Foreskin fibroblast (primary cell): Measurements from ENCODE around the genes PTAR1, MAMDC2, SMC5 and TRPM3.

DNA sequence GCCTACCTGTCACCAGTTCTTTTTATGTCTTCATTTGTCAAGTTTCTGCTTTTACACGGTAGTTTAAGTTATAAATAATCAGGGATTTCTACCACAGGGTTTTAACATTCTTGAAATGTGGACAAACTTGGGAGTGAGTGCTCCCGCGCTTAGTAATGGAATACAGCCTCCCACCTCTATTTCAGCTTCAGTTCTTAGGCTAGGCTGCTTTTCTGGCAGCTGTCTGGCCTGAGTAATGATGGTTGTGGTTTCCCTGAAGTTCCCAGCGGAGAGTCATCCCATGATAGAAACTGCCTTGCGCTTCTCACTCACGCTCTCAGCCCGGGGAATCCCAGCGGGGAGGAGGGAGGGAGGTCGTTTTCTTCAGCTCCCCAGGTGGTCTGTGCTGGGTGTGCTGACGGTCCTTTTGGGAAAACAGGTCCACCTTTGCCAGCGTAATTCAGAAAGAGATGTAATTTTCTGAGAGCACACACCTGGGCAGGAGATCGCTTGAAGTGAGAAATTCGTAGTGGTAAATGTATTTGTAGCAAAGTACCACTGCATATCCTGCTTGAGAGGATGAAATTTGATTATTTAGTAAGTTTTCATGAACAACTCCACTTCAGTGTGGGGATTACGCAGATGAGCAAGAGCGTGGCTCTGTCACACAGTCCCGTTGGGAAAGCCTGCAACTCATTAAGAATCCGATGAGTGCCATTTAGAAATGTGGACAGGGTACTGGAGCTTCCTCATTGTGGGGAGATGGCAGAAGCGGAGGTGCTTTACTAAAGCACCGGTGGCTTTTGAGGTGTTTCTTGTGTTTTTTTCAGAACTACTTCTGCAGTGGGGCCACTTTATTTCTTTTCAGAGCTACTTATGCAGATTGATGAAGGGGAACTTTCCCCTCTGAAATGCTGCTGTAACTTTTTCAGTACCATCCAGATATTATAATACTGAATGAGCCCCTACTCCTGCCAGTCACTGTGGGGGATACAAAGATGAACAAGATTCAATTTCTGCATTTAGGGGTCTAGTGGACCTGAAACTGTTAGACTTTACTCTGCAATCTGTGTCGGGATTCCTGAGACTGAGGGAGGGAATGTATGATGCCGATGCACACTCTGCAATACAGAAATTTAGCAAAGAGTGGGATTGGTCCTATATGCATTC lies 1.3 kb downstream of the TJP2 start:
- RRBS, result no CpG with 5 or more reads among the region's 21 CpGs

- RRBS, result no CpG with 5 or more reads among the region's 3 CpGs
These were observed 18.1 kb downstream of the TJP2 start for GRCh38 chr9:69192182-69192587.

DNA sequence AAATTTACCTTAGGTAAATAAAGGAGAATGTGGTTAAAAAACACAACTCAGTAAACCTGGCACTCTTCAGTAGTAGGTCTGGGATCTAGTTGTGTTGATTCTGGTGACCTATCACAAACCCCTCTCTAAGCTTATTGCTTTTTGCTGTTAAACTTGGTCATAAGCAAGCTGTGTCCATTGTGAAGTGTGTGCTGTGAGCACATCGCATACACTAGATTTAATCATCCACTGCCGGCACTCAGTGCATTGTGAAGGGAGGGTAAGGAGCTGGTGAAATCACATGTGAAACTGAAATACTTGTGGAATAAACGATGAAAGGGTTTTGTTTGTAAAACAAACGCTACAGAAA lies 24.4 kb downstream of the TJP2 start:
- RRBS, result no CpG with 5 or more reads among the region's 4 CpGs

DNA sequence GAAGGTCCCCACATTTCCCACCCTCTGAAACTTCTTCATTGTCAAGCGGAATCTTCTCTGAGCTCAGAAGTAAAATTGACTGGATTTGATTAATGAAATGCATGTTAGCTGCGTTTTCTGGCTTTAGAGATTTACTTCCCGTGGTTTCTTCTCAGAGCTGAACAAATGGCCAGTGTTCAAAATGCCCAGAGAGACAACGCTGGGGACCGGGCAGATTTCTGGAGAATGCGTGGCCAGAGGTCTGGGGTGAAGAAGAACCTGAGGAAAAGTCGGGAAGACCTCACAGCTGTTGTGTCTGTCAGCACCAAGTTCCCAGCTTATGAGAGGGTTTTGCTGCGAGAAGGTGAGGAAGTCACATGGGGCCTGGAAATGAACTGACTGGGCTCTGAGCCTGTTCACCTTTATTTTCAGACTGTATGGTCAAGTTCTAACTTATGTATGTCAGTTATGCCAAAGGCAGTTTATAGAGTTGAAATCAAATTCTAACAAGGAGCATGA lies 62.8 kb downstream of the TJP2 start:
- RRBS, result no CpG with 5 or more reads among the region's 8 CpGs

GRCh38 chr9:69759324-69760597 lies at the start of gene PTAR1:
Gene PTAR1 (minus strand): TSS chr9:69760011.
- RRBS, result under 1% methylated on average over 20 of the region's 105 CpGs

- RRBS, result 2% methylated on average over 16 of the region's 48 CpGs
These were observed at the start of gene MAMDC2 for GRCh38 chr9:70043312-70044288. Gene MAMDC2 (plus strand): TSS chr9:70043848.

DNA sequence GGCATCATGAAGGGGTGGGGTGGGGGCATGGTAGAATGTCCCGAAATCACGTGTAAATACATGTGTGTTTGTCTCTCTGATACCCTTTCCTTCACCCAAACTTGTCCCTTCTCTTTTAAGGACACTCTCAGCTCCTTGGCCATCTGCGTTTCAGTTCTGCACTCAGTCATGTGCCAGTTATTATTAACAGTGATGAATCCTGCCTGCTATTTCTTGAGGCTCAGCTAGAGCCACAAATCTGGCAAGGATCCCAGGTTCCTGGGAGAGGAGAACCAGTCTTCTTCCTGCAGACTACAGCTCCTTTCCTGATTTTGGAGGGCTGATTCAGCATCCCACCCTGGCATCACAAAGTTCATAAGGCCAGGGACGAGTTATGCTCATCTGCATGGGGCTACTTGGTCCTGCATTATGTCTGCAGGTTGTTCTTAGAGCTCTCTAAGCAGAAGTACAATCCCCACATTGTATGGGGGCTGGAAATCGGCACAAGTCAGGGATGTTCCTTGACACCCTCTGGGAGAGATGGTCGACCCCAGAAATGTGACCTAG lies 5.6 kb downstream of the MAMDC2 start:
- RRBS, result no CpG with 5 or more reads among the region's 6 CpGs

- RRBS, result no CpG with 5 or more reads among the region's 27 CpGs
These were observed 54.0 kb upstream of the SMC5 start for GRCh38 chr9:70204503-70205373.

DNA sequence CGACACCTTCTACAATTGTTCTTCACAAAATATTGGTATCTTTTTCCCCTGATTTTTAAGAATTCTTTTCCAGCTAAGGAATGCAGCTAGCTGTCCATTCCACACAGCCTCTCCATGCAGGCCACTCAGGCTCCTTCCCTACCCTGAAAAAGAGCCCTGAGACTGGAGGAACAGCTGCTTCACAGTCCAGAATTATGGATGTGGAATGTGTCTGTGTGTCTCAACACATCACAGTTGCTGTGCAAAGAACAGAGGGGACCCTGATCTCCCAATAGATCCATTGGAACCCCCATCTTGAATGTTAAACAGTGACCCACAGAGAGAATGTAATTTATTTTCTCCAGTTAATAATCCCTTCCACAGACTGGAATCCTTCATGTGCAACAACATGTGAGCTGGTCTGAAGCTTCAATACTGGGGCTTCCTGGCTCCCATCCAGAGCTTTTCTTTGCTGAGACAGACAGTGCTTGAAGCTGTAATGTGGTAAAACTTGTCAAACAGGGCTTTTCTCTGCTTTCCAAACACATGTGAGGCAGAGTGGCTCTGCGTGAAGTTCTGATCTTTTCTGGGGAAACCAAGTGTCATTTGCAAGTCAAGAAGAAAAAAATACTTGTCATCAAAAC lies 53.3 kb upstream of the SMC5 start:
- RRBS, result no CpG with 5 or more reads among the region's 2 CpGs

DNA sequence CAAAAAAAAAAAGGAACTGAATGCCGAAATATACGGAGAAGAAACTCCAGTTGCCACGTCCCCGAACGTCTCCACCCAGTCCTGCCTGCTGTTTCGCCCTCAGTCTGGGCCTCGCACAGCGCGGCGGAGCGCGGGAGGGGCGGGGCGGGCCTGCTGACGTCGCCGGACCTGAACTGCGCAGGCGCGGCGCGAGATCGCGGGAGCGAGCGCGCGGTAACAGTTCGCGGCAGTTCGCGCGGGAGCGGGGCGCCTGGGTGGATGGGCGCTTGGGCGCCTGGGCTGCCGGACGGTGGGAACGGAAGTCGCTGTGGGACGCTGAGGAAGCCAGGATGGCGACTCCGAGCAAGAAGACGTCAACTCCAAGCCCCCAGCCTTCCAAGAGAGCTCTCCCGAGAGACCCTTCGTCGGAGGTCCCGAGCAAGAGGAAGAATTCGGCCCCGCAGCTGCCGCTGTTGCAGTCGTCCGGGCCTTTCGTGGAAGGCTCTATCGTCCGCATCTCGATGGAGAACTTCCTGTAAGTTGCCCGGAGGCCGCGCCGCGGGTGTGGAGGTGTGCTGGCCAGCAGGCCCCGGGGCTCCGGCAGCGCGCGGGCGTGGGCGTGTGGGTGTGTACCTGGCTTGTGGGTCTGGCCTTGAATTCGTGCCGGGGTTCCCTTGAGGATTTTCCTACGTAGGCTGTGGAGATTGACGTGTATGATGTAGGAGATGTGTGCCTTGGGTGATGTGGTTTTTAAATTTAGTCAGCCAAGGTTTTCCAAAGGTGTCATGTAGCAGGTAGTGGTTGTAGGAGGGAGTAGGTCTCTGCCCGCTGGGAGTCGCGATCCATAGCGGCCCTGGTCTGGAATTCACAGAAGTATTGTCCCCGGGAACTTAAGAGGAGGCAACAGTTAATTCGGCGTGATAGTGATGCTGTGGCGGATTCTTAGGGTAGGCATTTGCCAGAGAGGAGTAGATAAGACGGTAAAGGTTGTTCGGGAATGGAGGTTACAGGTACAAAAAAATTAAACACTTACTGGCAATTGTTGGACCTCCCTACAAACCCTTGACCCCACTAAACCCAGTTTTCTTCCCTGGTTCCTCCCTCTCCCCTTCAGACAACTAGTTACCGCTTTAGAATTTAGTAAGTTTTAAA lies at the start of gene SMC5:
Gene SMC5 (plus strand): TSS at position 229 of the 1,131 bp plus-strand sequence.
- RRBS, result under 1% methylated on average over 27 of the region's 85 CpGs

DNA sequence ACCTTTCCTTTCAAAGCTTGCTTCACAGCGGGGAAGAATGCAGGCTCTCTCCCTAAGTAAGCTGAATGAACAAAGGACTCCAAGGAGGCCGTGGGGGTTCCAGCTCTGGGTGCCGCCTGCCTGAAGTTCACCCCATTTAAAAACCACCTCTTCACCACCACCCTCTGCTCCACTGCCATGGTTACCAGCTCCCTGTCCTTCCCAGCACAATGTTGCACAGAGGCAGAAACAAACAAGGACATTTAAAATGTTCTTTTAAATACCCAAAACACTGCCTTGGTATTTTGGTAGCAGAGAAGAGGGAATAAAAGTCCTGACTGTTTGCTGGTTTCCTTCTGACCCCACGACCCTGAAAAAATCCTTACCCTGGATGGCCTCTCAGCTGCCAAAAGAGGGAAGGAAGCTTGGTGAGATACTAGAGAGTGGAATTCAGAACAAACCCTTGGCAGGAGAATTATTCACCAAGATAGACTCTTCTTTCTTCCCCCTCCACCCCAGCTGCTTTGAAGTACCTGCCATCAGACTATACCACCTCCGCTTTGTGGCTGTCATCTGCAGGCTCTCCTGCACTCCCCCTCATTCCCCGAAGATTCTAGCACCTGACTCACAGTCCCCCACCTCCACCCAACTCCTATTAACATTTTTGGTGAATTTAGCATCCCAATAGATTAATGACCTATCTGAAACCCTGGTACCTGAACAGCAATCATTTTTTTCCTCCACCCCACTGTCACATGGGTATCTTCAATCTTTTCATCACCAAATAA lies 7.2 kb upstream of the KLF9 start:
- RRBS, result no CpG with 5 or more reads among the region's 6 CpGs

DNA sequence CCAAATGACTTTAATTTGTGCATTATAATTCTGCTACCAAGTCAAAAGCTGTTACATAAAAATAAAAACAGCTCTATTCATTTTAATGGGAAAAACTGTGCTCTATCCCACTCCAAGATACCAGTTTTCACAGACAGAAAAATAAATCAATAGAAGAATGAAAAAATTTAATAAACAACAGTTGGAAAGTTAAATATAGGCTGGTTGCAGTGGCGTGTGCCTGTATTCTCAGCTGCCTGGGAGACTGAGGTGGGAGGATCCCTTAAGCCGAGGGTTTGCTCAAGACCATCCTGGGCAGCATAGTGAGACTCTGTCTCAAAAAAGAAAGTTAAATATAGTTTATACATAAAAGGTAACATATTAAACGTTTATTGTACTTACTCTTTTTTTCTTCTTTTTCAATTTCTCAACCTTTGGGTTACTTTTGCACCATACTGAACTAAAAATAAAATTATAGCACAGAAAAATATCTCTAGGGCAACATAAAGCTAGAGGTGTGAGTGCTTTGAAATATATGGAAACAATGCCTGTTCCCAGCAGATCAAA lies 25.5 kb upstream of the KLF9 start:
- RRBS, result no CpG with 5 or more reads among the region's 3 CpGs

DNA sequence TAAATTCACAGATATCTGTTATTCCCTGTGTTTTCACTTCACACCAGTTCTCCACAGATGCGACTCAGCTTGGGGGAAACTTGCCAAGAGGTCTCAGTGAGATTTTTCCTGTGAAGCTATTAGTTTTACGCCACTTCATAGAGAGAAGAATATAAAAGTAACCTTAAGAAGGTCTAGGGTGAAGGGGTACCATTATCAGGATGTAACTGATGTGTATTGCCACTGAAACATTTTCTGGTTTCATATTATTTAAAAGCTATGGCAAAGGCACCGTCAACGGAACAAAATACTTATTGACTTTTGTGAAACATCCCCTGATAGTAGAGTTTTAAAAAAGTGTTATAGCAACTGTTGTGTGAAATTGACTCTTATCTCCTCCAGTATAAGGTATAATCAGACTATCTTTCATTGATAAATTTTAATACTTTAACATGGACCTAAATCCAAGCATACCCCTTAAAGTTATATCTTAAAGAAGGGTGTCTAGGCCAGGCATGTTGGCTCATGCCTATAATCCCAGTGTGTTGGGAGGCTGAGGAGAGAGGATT lies 42.3 kb upstream of the KLF9 start:
- RRBS, result no CpG with 5 or more reads among the region's 4 CpGs

- RRBS, result no CpG with 5 or more reads among the region's 20 CpGs
These were observed 66.0 kb upstream of the KLF9 start for GRCh38 chr9:70480165-70481053.

DNA sequence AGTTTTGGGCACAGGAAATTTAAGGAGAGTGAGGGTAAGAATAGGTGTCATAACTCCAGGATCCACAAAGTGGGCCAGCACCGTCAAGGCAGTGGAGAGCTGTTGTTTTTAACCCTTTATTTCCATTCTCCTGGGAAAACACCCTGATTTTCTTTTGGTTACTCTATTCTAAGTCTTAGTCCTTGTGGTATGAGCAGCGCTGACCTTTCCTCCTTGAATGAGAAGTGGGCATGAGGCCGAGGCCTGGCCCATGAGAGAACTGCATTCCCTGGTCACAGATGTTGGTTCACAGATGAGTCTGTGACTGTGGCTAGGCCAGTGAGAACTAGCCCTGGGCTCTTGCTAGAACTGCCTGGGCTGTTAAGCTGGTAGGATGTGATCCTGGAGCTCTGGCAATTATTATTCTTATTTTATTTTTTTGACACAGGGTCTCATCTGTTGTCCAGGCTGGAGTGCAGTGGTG lies 71.6 kb upstream of the KLF9 start:
- RRBS, result no CpG with 5 or more reads among the region's 3 CpGs

GRCh38 chr9:71120600-71121870 lies at the start of gene TRPM3:
Gene TRPM3 (minus strand): TSS chr9:71121621.
- RRBS, result no CpG with 5 or more reads among the region's 27 CpGs

GRCh38 chr9:71279040-71279787 lies 157.8 kb upstream of the TRPM3 start:
- RRBS, result no CpG with 5 or more reads among the region's 10 CpGs

GRCh38 chr9:71697260-71697611 lies 71.1 kb downstream of the CEMIP2 start:
- RRBS, result no CpG with 5 or more reads among the region's 4 CpGs

DNA sequence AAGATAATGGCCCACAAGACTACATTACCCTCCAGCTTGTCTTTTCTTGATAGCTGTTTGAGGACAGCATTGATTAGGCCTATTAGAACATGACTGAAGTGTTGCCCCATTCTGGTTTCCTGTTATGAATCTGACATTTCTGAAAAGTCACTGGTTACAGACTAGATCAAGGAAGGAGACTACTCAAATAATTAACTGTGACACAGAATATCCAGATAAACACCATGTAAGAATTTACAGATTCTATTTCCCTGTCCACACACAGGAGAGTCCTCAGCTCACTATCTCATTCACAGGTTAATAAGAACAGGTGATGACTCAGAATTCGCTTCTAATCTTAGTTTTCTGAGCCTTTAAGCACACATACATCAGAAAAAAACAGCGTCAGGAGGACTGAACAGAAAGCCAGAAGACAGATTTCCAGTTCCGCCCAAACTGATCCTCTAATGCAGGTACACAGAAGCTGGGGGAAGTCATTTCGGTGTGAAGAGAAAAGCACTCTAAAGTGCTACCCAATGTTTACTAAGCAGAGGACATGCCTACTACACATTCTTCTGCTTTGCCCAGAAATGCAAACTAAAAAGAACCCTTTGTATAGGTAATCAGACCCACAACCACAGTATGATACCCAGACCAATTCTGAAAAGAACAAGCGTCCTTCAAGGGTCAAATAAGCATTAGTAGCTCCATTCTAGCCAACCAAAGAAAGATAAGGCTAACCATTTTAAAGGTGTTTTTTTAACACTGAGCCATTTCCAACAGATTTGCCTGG lies 1.7 kb downstream of the CEMIP2 start:
- RRBS, result no CpG with 5 or more reads among the region's 5 CpGs

DNA sequence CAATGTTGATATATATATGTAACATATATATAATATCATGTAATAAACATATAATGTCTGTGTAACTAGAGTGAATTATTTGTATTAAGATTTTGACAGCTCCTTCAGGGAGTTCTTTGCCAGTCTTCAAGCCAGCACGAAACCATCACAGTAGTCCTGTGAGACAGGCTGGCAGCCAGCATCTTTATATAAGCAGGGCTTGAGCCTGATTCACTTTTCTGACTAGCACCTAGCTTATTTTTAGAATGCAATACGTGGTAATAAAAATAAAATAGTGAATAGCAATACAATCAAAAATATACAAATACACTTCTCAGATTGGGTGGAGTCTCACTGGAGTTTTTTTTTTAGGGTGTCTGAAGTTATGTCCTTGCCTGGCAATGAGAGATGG lies 20.7 kb upstream of the GDA start:
- RRBS, result no CpG with 5 or more reads among the region's 2 CpGs